Amniotic epithelial cell (primary cell): ENCODE data around the genes WDR13, CCDC120, CCDC22, GAGE12J, CLCN5, AKAP4 and CENPVL1.

- RRBS, result 2% methylated on average over 12 of the region's 66 CpGs
Measured at GRCh38 chrX:48597278-48598425, at the start of gene WDR13. Gene WDR13, plus strand, starts transcription at chrX:48597492.

- RRBS, result no CpG with 5 or more reads among the region's 17 CpGs
Measured at GRCh38 chrX:48631242-48631899, 34.1 kb downstream of the WDR13 start.

DNA sequence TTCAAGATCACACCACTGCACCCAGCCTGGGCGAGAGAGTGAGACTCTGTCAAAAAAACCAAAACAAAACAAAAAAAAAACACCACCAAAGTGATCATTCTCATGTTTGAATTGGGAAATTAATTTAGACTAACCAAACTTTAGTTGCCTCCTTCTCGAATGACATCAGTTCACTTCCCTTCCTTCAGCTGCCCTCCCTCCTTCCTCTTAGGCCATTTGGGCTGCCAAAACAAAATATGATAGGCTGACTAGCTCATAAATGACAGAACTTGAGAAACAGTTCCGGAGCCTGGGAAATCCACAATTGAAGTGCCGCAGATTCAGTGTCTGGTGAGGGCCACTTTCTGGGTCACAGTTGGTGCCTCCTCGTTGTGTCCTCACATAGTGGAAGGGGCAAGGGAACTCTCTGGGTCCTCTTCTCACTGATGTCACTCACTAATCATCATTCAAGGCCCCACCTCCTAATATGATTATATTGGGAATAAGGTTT lies 16.1 kb upstream of the WAS start:
- RRBS, result no CpG with 5 or more reads among the region's 5 CpGs

DNA sequence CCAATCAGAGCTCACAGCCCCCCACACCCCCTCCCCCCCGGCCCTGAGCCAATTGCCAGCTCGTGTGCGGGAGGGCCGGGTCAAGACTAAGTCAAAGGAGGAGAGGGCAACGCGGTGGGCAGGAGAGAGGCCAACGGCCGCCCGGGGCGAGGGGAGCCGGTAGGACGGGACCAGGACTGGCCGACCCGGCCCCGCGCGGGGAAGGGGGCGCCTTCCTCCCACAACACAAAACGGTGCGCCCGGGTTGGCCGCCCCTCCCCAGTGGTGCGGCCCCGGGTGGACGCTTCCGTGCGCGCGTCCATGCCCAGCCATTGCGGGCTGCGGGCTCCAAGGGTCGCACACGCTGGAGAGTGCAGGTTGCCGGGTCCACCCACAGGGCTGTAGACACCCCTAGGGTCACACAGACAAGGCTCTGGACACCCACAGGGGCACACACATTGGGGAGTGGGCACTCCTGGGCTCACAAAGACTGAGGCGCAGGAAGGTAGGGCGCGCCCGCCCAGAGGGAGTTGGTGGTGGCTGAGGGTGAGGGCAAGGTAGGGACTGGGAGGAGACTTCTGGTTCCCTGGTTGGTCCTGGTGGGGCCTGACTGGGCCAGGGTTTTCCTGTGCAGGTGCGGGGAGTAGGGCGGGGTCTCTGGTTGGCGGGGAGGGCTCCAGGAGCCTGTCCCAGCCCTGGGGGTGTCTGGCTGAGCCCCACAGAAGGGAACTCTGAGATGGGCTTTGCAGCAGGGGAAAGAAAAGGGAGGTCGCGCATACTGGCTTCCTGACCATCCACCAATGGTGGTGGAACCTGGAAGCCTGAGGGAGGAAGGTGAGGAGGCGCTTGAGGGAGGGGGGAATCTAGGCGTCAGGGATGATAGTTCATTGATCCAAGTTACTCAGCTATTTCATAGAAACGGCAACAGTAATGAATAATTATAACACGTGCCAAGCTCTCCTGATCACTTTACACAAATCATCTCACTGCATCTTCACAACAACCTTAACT lies 6.8 kb upstream of the WAS start:
- RRBS, result 2% methylated on average over 26 of the region's 47 CpGs

DNA sequence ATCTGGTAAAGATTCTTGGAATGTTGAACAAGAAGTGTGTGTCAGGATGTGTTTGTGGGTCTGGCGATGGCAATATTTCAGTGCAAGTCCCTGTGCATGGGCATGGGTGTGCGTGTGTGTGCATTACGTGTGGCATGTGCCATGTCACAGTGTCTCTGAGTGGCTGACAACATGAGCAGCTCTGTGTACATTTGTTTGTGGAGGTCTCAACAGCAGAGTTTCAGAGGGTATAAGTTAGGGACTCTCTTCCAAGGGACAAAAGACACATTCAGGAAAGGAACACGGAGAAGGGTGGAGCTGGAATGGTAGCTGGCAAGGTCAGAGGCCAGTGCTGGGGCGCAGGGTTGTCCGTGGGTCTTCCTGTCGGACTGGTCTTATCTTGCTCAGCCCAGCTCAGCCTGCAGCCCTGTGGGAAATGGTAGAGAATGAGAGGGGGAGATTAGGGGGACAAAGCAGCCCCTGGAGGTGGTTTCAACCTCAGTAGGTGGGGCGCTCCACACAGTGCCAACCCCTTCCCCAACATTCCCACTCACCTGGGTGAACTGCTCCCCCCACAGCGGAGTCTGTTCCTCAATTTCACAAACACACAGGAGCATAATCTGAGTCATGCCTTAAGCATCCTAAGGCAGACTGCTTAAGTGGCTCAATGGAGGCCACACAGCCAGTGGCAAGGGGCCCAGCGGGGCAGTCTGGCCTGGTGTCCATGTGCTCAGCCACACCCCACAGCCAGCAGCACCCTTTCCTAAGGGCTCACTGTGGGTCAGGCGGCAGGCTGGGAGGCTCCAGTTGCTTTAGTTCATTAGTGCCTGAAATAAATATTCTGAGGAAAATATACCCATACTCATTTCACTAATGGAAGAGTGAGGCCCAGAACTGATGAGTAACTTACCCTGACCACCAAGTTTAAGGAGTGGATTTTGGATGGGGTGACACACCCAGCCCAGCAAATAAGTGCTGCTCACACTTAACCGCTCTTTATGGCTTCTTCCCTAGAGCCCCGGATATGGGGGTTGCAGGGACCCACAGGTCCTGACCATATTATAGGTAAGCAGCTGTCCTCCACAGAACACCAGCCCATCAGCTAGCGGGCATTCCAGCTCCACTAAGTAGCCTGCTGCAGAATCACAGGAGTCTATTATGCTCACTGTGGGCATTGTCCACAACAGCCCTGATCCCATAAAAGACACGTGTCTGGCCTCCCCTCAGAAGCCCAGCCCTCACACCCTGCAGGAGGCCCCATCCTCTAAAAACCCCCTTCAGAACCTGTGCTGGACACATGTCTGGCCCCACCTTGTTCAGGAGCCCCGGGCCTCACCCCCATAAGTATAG lies 6.7 kb upstream of the HDAC6 start:
- RRBS, result no CpG with 5 or more reads among the region's 16 CpGs

DNA sequence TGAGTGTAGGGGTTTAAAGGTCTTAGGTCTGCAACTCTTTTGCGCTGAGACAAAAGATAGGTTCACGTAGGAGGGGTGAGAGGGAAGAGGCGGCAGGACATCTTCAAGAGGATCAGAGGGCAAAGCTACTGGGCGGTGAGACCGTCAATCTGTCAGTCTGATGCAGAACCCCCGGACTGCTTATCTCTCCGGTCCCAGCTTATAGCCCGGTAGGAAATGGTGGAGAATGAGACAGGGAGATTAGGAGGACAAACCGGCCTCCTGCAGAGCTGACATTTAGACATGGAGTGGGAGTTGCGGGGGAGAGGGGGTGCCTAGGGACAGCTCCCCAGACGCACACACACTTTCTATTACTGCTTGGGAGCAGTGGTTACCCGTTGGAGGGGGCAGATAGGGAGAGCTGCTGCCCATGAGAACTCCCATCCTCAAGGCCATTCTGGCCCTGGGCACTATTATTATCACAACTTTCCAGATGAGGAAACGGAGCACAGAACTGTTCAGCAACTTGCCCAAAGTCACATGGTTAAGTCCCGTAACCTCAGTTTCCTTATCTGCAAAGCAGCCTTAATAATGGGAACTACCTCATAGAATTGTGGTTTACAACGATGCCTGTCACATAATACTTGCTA lies 1.2 kb upstream of the HDAC6 start:
- RRBS, result no CpG with 5 or more reads among the region's 15 CpGs

DNA sequence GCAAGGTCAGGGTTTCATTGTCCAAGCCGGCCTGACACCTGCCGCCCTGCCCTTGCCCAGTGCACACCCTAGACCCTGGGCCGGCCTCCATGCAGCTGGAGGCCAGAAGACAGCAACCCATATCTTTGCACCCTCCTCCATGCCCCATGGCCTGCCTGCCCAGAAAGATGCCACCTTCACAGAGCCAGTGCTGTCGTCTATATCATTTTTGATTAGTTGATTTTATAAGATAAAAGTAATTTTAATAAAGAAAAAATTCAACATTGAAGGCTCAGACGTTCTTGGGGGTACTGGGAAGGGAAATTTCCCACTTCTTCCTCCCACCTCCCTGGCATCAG lies 3.6 kb upstream of the PIM2 start:
- RRBS, result no CpG with 5 or more reads among the region's 5 CpGs

- RRBS, result no CpG with 5 or more reads among the region's 8 CpGs
Measured at GRCh38 chrX:48955832-48956580, 1.4 kb downstream of the OTUD5 start.

- RRBS, result no CpG with 5 or more reads among the region's 2 CpGs
Measured at GRCh38 chrX:48960269-48960920, 3.0 kb upstream of the OTUD5 start.

GRCh38 chrX:48993235-48993781 lies 8.8 kb downstream of the GRIPAP1 start:
- RRBS, result no CpG with 5 or more reads among the region's 4 CpGs

DNA sequence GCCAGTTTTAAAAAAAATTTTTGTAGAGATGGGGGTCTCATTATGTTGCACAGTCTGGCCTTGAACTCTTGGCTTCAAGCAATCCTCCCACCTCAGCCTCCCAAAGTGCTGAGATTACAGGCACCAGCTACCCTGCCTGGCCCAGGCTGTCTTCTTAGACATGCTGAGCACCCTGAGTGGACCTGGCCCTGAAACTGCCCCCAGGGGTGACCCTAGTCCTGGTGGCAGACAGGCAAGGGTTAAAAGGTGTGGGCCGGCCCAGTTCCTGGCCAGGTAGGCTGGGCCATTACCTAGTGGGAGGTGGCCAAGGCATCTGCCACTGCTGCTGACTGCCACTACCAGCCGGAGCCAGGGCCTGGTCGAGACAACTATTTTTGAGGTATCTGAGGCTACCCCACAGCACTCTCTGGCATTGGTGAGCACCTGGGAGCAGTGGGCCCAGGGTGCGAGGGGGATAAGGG lies at the start of gene CCDC120:
TSS of gene CCDC120 (plus strand) at position 319 of the 461 bp plus-strand sequence.
- RRBS, result 0% methylated on average over 1 of the region's 4 CpGs

DNA sequence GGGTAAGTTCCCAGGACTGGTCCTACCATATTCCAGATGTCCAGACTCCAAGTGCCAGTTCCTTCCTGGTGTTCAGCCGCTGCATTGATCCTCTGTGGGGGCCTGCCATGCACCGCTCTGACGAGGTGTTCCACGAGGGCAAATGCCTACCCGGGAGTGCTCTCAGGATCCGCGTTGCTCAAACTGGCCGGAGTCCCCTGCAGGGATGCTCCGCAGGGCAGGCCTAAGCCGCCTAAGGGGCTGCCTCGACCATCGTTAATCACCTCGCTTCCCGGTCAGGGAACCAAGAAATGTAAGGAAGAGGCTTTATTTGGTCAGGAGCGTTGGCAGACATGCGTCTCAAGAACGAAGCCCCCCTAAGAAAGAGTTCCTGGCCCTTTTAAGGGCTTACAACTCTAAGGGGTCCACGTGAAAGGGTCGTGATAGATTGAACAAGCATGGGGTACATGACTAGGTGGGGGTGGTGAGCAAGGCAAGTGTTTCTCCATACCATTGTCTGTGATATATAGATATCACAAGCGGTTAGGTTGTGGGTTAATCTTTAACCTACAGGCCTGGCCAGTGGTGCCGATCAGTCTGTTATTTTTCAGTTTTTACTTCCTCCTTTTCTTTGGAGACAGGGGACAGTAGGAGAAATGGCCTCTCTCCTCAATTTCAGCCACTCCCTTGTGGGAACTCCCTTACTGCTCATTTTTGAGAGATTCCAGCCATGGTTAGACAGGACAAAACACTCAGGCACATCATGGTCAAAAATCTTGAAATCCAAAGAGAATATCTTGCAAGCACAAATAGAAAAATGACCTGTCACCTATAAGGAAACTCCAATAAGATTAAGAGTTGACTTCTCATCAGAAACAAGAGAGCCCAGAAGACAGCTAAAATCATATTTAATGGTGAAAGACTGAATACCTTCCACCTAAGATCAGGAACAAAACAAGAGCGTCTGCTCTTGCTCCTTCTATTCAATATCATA lies 13.9 kb upstream of the MAGIX start:
- RRBS, result no CpG with 5 or more reads among the region's 22 CpGs

DNA sequence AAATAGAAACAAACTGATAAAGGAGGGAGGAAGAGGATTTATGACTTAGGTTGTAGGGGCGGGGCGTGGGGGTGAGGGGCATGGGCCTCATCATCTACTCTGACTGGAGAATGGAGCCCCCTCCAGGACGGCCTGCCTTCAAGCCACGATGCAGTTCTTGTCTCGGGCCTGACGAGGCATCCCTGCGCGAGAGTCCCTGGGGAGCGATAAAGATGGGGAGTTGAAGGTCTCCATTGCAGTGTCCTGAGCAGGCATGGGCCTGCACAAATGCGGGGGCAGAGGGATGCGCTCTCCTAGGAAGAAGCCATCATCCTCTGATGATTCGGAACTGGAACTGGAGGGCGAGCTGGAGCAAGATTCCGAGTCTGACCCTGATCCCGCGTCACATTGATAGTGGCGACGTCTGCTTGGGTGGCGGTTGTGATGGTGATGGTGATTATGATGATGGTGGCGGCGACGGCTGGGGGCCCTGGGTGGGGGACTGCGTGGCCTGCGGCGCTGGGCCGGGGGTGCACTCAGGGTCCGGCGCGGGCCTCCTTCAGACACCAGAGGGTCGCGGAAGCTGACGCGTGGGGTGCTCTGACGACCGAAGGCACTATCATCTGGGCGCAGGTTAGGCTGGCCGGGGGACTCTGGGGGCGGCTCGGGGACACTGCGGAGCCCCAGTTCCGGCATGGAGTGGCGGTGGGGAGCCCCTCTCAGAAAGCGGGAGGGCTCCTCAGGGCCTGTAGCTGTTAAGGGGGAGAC lies 4.0 kb downstream of the PLP2 start:
- RRBS, result 88% methylated on average over 5 of the region's 43 CpGs

DNA sequence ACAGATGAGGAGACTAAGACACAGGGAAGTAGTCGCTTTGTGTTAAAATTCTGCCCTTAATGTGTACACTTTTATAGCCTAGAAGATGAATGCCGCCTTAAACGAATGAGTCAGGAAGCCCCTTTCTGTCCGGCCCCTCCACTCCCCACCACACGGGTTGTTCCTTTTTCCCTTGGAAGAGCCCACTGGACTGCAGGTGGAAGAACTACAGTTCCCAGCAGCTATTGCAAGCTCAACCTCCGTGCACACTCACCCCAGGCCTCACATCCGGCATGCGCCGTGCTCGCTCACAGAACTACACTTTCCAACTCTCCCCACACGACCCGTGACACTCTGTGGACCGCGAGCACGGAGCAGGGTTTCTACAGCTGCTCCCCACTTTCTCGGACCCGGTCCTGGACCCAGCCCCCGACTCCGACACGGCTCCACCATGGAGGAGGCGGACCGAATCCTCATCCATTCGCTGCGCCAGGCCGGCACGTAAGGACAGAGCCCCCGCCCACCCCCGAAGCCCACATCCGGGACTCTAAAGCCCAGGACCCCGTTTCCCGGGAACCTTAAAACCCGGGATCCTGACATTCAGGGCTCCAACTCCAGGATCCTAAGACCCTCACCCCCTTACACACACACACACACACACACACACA lies at the start of gene CCDC22:
TSS of gene CCDC22 (plus strand) at position 264 of the 647 bp plus-strand sequence.
- RRBS, result 1% methylated on average over 13 of the region's 32 CpGs

DNA sequence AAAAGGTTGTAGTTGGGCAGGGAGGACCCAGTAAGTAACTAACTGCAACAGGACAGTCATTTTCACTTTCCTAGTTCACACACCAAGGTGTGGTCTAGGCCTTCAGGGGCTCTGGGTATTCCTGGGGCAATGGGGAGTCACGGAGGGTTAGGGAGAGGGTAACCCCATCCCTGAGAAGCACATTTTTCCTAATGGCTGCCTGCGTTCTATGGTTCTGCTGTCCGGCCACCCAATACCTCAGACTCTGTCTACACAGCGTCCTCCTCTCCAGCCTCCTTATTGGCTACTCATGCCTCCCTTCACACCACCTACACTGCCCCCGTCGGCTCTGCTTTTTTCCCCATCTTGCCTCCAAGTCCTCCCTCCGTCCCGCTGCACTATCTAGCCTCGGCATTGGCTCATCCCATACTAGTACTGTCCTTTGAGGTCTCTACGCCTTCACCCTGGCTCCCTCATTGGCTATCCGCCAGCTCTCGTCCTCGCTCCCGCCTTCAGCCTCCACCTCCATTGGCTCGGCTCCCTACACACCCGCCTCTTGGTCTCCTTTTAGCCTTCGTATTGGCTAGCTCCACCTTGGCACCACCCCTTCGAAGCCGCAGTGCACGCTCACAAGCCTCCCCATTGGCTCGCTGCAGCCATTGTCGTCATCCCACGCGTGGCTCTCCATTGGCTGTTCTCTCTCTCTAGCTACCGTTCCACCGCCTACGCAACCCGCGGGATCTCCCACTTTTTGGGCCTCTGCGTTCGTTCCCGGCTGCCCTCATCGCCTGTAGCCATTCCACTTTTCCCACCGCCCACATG lies 674 bp upstream of the PPP1R3F start:
- RRBS, result no CpG with 5 or more reads among the region's 34 CpGs

GRCh38 chrX:49273391-49273949 lies 3.9 kb downstream of the PPP1R3F start:
- RRBS, result no CpG with 5 or more reads among the region's 6 CpGs

DNA sequence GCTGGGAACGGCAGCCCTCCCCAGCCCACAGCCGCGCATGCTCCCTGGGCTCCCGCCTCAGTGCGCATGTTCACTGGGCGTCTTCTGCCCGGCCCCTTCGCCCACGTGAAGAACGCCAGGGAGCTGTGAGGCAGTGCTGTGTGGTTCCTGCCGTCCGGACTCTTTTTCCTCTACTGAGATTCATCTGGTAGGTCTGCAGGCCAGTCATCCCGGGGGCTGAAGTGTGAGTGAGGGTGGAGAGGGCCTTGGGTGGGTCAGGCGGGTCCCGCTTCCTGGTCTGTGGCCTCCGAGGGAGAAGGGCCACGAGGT lies at the start of gene GAGE12J:
TSS of gene GAGE12J (plus strand) at position 80 of the 309 bp plus-strand sequence.
- RRBS, result no CpG with 5 or more reads among the region's 17 CpGs

GRCh38 chrX:49922228-49922851 lies at the start of gene CLCN5:
Gene CLCN5, plus strand, starts transcription at chrX:49922596.
- RRBS, result 2% methylated on average over 13 of the region's 53 CpGs

DNA sequence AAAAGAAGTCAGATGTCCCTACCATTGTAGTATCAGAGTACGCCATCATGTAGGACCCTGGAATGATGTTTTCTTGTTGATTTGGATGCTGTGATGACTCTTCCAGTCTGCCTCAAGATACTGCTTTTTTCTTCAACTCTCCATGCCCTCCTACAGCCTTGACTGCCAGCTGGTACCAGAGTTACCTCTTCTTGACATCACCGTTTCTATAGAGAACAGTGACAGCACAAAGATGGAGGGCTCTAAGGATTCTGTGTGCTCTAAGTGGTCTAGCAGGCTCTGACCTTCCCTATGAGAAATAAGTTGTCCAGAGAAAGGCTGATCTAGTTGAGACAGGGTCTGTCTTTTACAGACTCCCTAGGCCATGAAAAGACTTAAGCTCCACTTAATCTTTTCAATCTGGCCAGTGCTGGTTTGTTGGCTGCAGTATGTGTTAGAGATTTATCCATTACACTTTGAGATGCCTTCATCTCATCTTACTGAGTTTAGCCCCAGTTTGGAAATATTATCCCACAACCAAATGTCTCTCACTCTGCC lies at the start of gene AKAP4:
TSS of gene AKAP4 (minus strand) at position 167 of the 537 bp plus-strand sequence.
- RRBS, result no CpG with 5 or more reads among the region's 2 CpGs

DNA sequence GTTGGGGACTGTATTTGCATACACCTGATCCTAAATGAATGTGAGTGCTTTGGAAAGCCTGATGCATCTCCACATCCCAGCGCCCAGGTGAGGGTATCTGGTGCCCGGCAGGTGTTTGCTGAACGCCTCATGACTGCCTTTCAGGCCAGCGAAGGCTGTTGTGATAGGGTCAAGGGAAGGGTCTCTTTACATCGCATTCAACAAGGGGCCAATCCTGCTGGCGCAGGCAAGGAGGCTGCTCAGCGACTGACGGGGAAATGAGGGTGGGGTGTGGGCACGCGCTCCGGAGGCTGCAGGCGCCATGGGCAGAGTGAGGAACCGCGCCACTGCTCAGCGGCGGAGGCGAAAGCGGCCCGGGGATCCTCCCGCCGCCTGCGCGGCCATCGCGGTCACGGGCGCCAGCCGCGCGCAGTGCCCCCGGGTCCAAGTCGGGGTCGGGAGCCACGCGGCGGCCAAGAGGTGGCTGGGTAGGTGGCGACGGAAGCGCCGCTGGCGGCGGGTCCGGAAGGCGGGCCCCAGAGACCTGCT lies at the start of gene CENPVL1:
TSS of gene CENPVL1 (plus strand) at position 302 of the 528 bp plus-strand sequence.
- RRBS, result no CpG with 5 or more reads among the region's 44 CpGs